ENCODE data around the genes BIRC3 and BIRC2.

DNA sequence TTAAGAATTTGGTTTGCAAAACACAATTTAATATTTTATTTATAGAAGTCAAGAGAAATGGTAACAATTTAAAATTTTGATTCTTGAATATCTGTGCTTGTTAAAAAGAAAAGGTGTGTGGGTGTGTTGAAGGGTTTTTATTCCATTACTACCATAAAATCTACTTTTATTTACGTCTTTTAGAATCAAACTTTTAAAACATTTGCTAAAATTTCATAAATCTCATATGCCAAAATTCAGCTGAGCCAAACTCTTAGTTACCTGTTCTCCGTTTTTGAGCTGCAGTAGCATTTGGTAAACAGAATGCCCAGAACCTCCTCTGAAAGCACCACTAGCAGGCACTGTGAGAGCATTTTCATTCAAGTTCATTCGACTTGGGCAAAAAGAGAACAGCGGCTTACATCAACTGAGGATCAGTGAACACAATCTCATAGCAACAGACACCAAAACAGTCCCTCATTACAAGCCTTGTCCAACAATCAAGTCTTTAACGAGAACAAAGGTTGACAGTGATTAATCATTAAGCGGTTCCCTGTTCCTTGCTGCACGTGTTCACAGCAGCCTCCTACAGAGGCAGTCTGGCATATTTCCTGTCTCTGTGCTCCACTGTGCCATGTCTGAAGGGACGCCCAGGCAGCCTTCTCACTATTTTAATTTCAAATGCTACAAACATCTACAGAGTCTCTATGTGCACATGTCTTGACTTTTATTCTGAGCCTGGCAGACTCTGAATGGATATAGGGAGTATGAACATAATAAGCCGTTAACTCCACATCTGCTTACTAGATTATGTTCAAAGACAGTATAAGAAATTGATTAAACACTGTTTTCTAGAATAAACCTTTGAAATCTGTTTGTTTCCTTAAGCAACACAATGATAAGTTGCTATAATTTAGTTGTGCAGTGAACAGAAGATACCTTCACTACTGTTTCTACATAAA, 88.2 kb upstream of the MTMR2 start:
- RRBS, 2 experiments: no CpG with 5 or more reads among the region's 9 CpGs
CAGE:
- cytosol, long polyA minus RNA: no peak
- cytosol, long polyA plus RNA: no peak
- long polyA plus RNA: no peak
- nucleus, long polyA minus RNA: no peak
- nucleus, long polyA plus RNA: no peak

GRCh38 chr11:96057779-96058284, 133.9 kb upstream of the MTMR2 start:
- RRBS, 2 experiments: no CpG with 5 or more reads among the region's 2 CpGs
CAGE:
- cytosol, long polyA minus RNA: no peak
- cytosol, long polyA plus RNA: no peak
- long polyA plus RNA: no peak
- nucleus, long polyA minus RNA: no peak
- nucleus, long polyA plus RNA: no peak

- RRBS, 2 experiments: no CpG with 5 or more reads among the region's 6 CpGs
CAGE:
- cytosol, long polyA minus RNA: no peak
- cytosol, long polyA plus RNA: no peak
- long polyA plus RNA: no peak
- nucleus, long polyA minus RNA: no peak
- nucleus, long polyA plus RNA: no peak
Observed at GRCh38 chr11:96074662-96075345, 150.9 kb upstream of the MTMR2 start.

DNA sequence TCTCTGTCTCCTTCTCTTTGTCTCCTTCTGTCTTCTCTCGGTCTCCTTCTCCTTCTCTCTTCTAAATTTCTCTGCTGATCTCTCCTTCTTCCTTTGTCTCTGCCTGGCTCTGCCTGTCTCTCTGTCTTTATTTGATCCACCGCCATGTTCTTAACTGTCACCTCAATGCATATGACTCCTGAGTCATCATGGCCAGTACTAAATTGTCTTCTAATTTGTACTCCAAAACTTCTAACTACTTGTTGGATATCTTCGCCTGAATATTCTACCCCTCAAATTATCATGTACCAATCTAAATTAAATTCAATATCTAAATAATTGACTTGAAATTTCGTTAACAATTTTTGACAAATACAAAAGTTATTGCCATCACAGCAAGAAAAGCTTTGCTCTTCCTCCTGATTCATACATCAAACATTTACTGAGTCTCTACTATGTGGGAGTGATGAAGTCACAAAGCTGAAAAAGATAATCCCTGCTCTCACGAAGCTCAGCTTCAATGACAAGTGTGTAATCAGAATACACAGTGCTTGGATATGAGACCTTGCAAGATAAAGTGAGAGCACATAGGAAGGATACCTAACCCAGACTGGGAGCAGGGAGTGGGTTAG, 193.1 kb downstream of the MAML2 start:
- RRBS, 2 experiments: no CpG with 5 or more reads among the region's 5 CpGs
CAGE:
- cytosol, long polyA minus RNA: no peak
- cytosol, long polyA plus RNA: no peak
- long polyA plus RNA: no peak
- nucleus, long polyA minus RNA: no peak
- nucleus, long polyA plus RNA: no peak

- RRBS, 2 experiments: no CpG with 5 or more reads among the region's 11 CpGs
CAGE:
- cytosol, long polyA minus RNA: no peak
- cytosol, long polyA plus RNA: no peak
- long polyA plus RNA: no peak
- nucleus, long polyA minus RNA: no peak
- nucleus, long polyA plus RNA: no peak
Observed at GRCh38 chr11:96155726-96156821, 186.9 kb downstream of the MAML2 start.

- RRBS, 2 experiments: no CpG with 5 or more reads among the region's 2 CpGs
CAGE:
- cytosol, long polyA minus RNA: no peak
- cytosol, long polyA plus RNA: no peak
- long polyA plus RNA: no peak
- nucleus, long polyA minus RNA: no peak
- nucleus, long polyA plus RNA: no peak
Observed at GRCh38 chr11:96183373-96183901, 159.6 kb downstream of the MAML2 start.

DNA sequence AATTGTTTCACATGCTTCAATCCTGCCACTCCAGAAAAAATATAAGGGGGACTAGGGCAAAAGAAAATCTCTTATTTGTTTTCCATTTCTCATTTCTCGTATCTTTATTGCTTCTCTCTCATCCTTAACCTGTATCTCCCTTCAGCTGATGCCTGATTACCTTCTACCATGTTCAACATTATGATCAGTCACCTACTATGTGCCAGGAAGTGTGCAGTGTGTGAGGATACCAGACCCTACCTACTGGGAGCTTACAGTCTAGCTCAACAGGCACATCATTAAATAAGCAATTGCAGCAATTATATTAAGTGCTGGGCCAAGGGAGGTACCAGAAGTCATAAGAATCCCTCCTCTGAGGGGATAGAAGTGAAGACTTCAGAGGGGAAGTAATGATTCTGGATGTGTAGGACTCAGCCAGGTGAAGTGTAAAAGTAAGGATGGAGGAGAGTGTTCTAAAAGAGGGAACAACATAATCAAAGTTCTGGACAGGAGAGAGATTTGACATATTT, 145.5 kb downstream of the MAML2 start:
- RRBS, 2 experiments: no CpG with 5 or more reads among the region's 1 CpG
CAGE:
- cytosol, long polyA minus RNA: no peak
- cytosol, long polyA plus RNA: no peak
- long polyA plus RNA: no peak
- nucleus, long polyA minus RNA: no peak
- nucleus, long polyA plus RNA: no peak

DNA sequence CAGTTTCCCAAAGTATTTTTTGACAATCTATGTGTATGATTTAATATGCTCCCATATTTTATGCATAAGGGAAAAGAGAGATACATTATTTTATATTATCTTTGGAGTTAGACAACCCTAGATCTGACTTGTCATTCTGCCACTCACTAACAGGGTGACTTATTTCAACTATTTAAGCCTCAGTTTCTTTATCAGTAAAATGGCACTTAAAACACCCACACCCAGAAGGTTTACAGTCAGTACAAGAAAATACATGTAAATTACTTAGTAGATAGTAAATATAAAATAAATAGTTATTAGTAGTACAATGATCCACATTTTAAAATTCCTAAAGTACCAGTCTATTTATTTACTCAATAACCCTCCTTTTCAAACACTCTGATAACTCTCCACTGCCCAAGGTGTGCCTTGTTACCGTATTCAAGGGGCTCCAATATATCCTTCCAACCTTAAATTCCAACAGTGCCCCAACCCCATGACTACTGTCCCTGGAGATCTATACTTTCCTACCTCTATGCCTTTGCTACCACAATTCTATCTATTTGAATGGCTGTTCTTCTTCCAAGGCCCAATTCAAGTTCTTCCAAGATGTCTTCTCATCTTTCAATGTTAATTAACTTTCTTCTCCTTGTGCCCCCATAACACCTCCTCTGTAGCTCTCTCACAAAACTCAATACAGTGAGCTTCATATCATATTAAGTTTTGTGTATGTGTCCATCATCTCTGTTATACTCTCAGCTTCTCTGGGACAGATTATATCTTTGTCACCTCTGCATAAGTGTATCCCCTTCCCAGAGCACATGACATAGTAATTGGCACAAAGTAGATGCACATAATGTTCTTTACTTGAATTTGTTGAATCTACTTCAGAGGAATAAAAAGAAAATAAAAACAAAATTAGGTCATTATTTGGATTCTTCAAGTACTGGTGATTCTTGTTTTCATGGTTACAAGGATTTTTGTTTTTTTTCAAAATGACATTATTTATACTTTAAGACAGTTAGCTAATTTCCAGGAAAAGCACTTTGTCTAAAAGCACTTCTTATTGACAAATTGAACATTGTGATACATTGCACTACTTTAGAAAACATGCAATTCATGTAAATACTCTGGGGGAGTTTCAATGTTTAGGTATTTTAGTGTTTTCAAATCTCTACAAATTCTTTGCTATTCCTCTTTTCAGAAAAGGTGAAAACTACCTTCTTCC, 118.7 kb downstream of the MAML2 start:
- RRBS, 2 experiments: no CpG with 5 or more reads among the region's 1 CpG
CAGE:
- cytosol, long polyA minus RNA: no peak
- cytosol, long polyA plus RNA: no peak
- long polyA plus RNA: no peak
- nucleus, long polyA minus RNA: start-site peak on the minus strand centred at position 246 of the sequence, 461 bp wide, 340 reads
- nucleus, long polyA plus RNA: no peak

GRCh38 chr11:96228415-96229590, 114.2 kb downstream of the MAML2 start:
- RRBS, 2 experiments: no CpG with 5 or more reads among the region's 8 CpGs
CAGE:
- cytosol, long polyA minus RNA: no peak
- cytosol, long polyA plus RNA: no peak
- long polyA plus RNA: no peak
- nucleus, long polyA minus RNA: start-site peak on the minus strand at chr11:96229216-96229233, 20 reads; start-site peak on the minus strand at chr11:96229304-96229398, 23 reads
- nucleus, long polyA plus RNA: no peak

DNA sequence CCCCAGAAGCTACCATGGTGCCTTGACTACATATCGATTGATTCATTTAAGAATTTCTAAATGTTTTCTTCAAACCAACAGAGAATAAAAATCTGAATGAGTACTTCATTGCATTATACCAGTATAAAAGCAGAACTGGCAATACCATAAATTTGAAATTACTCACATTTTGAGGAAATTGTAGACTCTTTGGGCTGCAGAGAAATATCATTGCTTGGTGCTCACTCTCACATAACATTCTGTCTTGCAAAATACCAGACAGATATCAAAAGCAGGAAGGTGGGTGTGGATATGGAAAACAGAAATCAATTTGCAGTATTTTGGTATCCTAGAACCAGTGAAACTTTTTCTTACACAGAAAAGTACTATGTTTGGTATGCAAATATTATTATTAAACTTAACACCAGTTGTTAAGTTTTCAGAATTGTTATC, 113.4 kb downstream of the MAML2 start:
- RRBS, 2 experiments: no CpG with 5 or more reads among the region's 1 CpG
CAGE:
- cytosol, long polyA minus RNA: no peak
- cytosol, long polyA plus RNA: no peak
- long polyA plus RNA: no peak
- nucleus, long polyA minus RNA: start-site peak on the minus strand centred at position 95 of the sequence, 41 bp wide, 18 reads
- nucleus, long polyA plus RNA: no peak

GRCh38 chr11:96246536-96246864, 96.5 kb downstream of the MAML2 start:
- RRBS, 2 experiments: no CpG with 5 or more reads among the region's 2 CpGs
CAGE:
- cytosol, long polyA minus RNA: no peak
- cytosol, long polyA plus RNA: no peak
- long polyA plus RNA: no peak
- nucleus, long polyA minus RNA: no peak
- nucleus, long polyA plus RNA: no peak

- RRBS, 2 experiments: no CpG with 5 or more reads among the region's 5 CpGs
CAGE:
- cytosol, long polyA minus RNA: no peak
- cytosol, long polyA plus RNA: no peak
- long polyA plus RNA: no peak
- nucleus, long polyA minus RNA: start-site peak on the minus strand at chr11:96294134-96294388, 62 reads; start-site peak on the minus strand at chr11:96294631-96294701, 47 reads; start-site peak on the minus strand at chr11:96294765-96294786, 33 reads
- nucleus, long polyA plus RNA: no peak
Observed at GRCh38 chr11:96294058-96294935, 48.7 kb downstream of the MAML2 start.

- RRBS, 2 experiments: no CpG with 5 or more reads among the region's 2 CpGs
CAGE:
- cytosol, long polyA minus RNA: no peak
- cytosol, long polyA plus RNA: no peak
- long polyA plus RNA: no peak
- nucleus, long polyA minus RNA: no peak
- nucleus, long polyA plus RNA: no peak
Observed at GRCh38 chr11:100688188-100688547, 1.1 kb downstream of the ARHGAP42 start.

DNA sequence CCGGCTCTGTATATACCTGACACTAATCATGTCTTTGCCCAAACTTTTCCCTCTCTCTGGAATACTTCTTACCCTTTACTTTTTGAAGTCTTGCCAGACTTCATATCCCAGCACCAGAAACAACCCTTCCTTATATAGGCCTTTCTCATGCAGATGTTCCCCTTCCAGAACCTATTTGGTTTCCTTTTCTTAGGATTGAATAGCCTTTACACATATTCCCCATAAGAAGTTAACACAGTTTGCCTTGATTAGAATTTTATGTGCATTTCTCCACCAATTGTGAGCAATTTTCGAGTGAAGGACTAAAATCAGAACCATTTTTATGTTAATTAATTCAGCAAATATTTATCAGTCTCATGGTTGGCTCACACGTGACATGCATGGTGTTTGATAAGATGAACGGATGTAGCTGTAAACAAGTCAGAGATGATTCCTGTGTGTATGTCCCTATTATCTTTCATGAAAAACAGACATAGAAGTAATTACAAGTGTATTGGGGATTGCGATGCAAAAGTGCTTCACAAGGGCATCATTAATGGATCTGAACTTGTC, 173.5 kb downstream of the ARHGAP42 start:
- RRBS, 2 experiments: no CpG with 5 or more reads among the region's 5 CpGs
CAGE:
- cytosol, long polyA minus RNA: no peak
- cytosol, long polyA plus RNA: no peak
- long polyA plus RNA: no peak
- nucleus, long polyA minus RNA: no peak
- nucleus, long polyA plus RNA: no peak

CAGE:
- cytosol, long polyA minus RNA: no peak
- cytosol, long polyA plus RNA: no peak
- long polyA plus RNA: no peak
- nucleus, long polyA minus RNA: no peak
- nucleus, long polyA plus RNA: no peak
Observed at GRCh38 chr11:101441868-101442137, 142.0 kb downstream of the TRPC6 start.

- RRBS, 2 experiments: no CpG with 5 or more reads among the region's 1 CpG
CAGE:
- cytosol, long polyA minus RNA: no peak
- cytosol, long polyA plus RNA: no peak
- long polyA plus RNA: no peak
- nucleus, long polyA minus RNA: no peak
- nucleus, long polyA plus RNA: no peak
Observed at GRCh38 chr11:101912986-101913374, 1.8 kb upstream of the CEP126 start.

- RRBS, 2 experiments: no CpG with 5 or more reads among the region's 3 CpGs
CAGE:
- cytosol, long polyA minus RNA: start-site peak on the plus strand at chr11:102229761-102230632, 242 reads
- cytosol, long polyA plus RNA: no peak
- long polyA plus RNA: start-site peak on the plus strand at chr11:102229826-102229835, 59 and 45 reads in 2 replicates; start-site peak on the plus strand at chr11:102229974-102229998, 26 and 23 reads in 2 replicates; start-site peak on the plus strand at chr11:102230202-102230220, 64 and 41 reads in 2 replicates
- nucleus, long polyA minus RNA: no peak
- nucleus, long polyA plus RNA: no peak
Observed at GRCh38 chr11:102229659-102230359, 87.5 kb upstream of the BIRC3 start.

- RRBS, 2 experiments: no CpG with 5 or more reads among the region's 6 CpGs
CAGE:
- cytosol, long polyA minus RNA: no peak
- cytosol, long polyA plus RNA: no peak
- long polyA plus RNA: no peak
- nucleus, long polyA minus RNA: no peak
- nucleus, long polyA plus RNA: no peak
Observed at GRCh38 chr11:102306671-102307224, 10.5 kb upstream of the BIRC3 start.

DNA sequence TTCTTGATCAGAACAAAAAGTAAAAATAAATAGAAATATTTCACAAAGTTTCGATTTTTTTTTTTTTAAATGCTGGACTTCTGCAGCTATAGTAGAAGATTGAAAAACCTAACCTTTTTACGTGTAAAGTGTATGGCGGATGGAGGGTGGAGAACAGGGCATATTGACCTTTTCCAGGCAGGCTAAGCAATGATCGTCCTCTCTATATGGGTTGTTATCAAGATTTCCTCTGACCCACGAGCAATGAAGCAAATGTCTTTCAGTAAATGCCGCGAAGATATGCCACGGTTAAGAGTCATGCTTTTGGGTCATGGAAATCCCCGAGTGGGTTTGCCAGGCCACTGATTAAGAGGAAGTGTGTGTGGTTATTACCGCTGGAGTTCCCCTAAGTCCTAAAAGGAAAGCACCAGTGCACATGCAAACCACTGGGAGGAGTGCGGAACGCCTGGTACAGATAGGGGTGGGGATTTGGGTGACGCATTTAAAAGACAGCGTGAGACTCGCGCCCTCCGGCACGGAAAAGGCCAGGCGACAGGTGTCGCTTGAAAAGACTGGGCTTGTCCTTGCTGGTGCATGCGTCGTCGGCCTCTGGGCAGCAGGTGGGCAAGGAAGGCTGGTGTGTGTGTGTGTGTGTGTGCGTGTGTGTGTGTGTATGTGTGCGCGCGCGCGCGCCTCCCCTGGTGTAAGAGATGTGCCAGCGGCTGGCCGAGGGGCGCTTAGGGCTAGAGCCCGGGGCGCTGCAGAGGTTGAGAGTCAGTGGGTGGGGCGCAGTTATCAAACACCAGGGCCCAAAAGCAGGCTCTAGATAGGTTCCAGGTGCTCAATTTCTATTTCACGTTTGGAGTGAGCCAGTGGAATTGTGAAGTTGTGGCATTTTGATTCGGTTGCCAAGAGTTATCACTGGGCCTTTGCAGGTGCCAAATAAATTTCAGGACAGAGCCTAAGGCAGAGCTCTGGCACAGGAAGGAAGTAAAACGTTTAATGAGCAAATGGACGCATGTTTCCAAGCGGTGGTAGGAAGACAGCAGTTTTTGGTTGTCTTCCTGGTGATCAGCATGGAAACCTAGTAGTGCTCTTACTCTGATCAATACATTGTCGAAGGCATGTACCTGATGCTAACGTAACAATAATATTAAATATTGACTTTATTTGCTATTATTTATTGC, at the start of gene BIRC3:
Gene BIRC3 (plus strand): TSS at position 512 of the 1,166 bp plus-strand sequence.
- RRBS, 2 experiments: no CpG with 5 or more reads among the region's 43 CpGs
CAGE:
- cytosol, long polyA minus RNA: no peak
- cytosol, long polyA plus RNA: start-site peak on the plus strand centred at position 525 of the sequence, 41 bp wide, 29 and 9 reads in 2 replicates
- long polyA plus RNA: no peak
- nucleus, long polyA minus RNA: no peak
- nucleus, long polyA plus RNA: start-site peak on the plus strand centred at position 507 of the sequence, 22 bp wide, 20 and 13 reads in 2 replicates

DNA sequence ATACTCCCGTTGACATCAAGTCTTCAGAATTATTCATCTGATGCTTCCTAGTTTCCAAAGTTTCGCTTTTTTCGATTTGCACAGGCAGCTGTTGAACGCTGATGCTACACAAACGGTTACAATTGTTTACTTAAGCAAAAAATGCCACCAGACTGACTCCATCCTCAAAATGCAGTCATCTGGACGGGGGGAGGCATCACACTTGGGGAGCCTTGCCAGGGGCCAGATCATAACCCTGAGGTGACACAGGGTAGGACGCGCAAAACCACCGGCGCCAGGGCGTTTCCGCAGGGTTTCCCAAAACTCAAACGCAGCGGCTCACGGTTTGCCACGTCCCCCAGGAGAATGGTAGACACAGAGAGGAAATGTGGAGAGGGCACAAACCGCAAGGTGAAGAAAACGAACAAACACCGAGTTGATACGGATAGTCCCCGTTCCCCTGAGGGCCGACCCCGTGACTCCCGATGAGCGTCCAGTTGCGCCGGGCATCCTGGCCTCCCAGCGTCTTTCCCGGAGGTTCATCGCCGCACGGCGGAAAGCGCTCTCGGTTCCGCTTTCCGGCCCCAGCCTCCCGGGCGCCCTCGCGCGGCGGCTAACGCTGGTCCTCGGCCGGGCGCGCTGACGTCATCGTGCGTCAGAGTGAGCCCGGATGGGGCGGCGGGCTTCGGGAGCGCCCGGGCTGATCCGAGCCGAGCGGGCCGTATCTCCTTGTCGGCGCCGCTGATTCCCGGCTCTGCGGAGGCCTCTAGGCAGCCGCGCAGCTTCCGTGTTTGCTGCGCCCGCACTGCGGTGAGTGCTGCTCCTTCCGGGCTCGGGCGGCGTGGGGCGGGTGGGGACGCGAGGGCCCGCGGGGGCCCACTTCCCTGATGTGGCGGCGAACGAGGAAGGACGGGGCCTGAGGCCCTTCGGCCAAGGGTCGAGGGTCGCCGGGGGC, at the start of gene BIRC2:
Gene BIRC2 (plus strand): TSS at position 627 of the 934 bp plus-strand sequence.
- RRBS, 2 experiments: 1 to 2% methylated on average over 34 of the region's 89 CpGs
CAGE:
- cytosol, long polyA minus RNA: start-site peak on the plus strand centred at position 650 of the sequence, 47 bp wide, 67 reads
- cytosol, long polyA plus RNA: no peak
- long polyA plus RNA: start-site peak on the plus strand centred at position 658 of the sequence, 69 bp wide, 121 and 402 reads in 2 replicates
- nucleus, long polyA minus RNA: no peak
- nucleus, long polyA plus RNA: start-site peak on the plus strand centred at position 659 of the sequence, 67 bp wide, 384 and 411 reads in 2 replicates